ENCODE measurements around a stretch of chr5.

DNA sequence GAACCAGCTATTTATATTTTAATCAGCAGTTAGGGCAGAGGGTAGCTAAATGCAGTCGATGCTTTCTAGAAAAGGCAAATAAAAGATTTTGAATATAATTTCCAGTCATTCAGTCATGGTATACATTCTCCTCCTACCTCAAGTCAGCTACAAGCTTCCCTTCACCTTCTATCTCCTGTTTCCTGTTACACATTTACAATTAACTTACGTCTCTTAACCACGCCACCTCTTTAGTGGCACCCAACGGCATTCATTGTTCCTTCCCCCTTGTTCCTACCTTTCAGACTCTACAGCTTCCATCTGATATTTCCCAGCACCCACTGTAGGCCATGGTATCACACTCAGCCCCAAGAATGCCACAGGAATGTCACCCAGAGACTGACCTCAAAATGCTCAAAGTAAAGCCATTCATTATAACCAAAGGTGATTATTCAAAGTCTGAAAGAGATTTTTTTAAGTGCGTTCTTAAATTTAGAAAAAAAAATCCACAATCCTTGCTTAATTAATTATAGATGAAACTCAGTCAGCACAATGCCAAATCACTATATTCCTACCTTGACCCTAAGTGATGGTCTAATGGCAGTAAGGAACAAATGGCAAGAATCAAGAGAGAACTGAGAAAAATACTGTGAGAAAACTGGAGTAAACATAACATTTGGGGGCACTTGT lies 52.3 kb downstream of the CTNND2 start:
- PRO-cap = no peak
CAGE:
- cytosol, long polyA minus RNA = no peak
- cytosol, long polyA plus RNA = no peak
- long polyA plus RNA = no peak
- nucleus, long polyA minus RNA = no peak
- nucleus, long polyA plus RNA = no peak

- PRO-cap = no peak
CAGE:
- cytosol, long polyA minus RNA = no peak
- cytosol, long polyA plus RNA = no peak
- long polyA plus RNA = no peak
- nucleus, long polyA minus RNA = no peak
- nucleus, long polyA plus RNA = no peak
These were observed 446.1 kb downstream of the DNAH5 start for GRCh38 chr5:13498301-13498807.

- PRO-cap = no peak
CAGE:
- cytosol, long polyA minus RNA = no peak
- cytosol, long polyA plus RNA = no peak
- long polyA plus RNA = no peak
- nucleus, long polyA minus RNA = no peak
- nucleus, long polyA plus RNA = no peak
These were observed 24.2 kb upstream of the TRIO start for GRCh38 chr5:14118835-14119487.

- PRO-cap = no peak
CAGE:
- cytosol, long polyA minus RNA = no peak
- cytosol, long polyA plus RNA = no peak
- long polyA plus RNA = no peak
- nucleus, long polyA minus RNA = start-site peak on the minus strand at chr5:14145267-14145294, 54 reads; start-site peak on the minus strand at chr5:14145411-14145452, 8 reads
- nucleus, long polyA plus RNA = no peak
These were observed 2.0 kb downstream of the TRIO start for GRCh38 chr5:14145024-14145696.

DNA sequence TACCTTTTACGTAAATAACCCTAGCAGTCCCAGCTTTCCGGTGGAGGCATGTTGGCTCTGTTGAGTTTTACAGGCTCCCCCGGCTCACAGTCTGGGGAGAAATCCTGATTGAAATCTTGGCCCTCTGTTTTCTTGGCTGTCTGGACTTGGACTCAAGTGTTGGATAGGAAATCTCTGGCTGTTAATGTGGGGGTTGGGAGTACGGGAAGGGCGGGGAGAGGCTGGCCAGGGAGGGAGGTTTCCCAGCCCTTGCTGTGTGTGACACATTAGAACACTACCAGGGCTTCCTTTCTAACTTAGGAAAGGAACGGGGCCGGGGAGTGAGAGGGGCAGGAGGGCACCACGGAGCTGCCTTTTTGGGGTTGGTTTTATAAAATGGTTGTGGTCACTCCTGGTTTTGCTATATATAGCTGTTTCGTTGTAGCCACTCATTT lies 10.9 kb downstream of the TRIO start:
- PRO-cap = bidirectional peak, plus-strand start at position 299 of the sequence, minus-strand start at position 154 of the sequence
CAGE:
- cytosol, long polyA minus RNA = no peak
- cytosol, long polyA plus RNA = no peak
- long polyA plus RNA = no peak
- nucleus, long polyA minus RNA = start-site peak on the minus strand centred at position 154 of the sequence, 24 bp wide, 19 reads
- nucleus, long polyA plus RNA = no peak

DNA sequence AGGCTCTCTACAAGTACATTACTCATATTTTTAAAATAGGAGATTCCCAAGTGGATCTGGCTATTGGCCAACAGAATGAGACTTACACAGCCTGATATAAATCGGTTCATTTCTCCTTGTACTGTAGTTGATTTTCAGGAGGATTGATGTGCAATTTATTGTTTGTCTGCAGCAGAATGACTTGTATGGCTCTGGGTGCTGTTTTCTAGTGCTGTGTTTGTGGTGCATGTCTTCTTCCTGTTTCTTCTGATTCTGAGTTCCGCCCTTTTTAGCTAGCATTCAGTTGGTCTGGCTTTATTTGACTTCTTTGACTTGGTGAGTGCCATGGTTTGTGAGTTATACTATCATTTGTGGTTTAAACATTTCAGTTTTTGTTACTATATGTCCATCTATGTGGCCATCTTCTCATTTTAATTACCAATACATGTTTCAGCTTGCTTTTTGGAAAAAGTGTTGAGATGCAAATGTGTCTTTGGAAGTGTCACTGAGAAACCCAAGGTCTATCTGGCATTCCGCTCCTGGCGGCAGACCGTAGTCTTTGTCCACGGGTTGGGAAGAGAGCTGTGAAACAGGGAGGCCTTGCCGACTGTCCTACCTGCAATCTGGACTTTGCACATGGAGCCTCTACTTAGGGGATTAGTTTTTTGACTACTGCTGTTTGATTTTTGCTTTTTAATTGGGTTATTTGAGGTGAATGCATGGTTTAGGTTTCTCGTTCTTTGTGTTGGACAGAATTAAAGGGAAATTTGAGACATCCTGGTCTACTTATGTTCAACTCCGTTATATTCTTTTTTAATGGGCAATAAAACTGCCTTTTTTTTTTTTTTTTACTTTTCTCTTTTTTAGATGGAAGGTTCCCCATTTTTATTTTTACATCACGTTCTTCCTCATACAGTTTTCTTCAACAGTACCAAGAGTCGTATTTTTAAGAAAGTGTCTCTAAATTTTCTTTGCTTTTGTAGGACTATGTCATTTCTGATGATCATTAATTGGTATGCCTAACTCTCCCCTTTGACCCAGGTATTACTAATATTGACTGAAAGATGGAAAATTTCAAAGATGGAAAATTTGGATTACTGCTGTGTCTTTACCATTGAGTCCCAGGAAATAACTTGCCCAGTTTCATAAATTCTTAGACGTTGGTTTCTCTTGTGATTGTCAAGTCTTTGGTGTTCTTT lies 25.6 kb downstream of the TRIO start:
- PRO-cap = no peak
CAGE:
- cytosol, long polyA minus RNA = no peak
- cytosol, long polyA plus RNA = no peak
- long polyA plus RNA = no peak
- nucleus, long polyA minus RNA = no peak
- nucleus, long polyA plus RNA = no peak

GRCh38 chr5:14193973-14194656 lies 51.0 kb downstream of the TRIO start:
- PRO-cap = no peak
CAGE:
- cytosol, long polyA minus RNA = start-site peak on the plus strand at chr5:14194457-14194499, 14 reads
- cytosol, long polyA plus RNA = no peak
- long polyA plus RNA = no peak
- nucleus, long polyA minus RNA = no peak
- nucleus, long polyA plus RNA = start-site peak on the plus strand at chr5:14194141-14194783, 63 and 72 reads in 2 replicates

DNA sequence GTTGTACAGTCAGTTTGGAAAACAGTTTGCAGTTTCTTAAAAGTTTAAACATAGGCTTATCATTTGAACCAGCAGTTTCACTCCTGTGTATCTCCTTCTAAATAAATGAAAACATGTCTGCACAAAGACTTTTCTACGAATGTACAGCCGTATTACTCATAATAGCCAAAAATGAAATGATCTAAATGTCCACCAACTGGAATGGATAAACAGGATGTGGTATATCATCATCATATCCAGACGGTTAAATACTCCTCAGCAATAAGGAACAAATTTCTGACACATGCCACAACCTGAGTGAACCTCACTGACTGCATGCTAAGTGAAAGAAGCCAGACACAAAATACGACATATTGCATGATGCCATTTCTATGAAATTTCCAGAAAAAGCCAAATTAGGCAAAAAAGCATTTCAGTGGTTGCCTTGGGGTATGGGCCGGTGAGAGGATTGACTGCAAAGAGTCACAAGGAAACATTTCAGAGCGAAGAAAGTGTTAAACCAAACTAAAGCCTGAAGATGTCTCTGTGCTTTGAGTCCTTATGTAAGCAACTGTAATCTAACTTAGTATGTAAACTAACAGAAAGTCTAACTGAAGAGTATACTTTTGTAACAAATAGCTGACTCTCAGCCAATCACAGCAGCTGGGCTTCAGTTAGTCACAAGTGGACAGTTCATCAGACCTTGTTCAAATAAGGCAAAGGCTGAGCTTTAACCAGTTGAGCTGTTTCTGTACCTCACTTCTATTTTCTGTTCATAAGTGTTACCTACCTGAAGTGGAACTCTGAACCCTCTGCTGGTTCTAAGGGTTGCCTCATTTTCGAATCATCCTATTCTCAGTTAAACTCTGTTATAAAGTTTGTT lies 65.2 kb downstream of the TRIO start:
- PRO-cap = bidirectional peak, plus-strand start at position 271 of the sequence, minus-strand start at position 103 of the sequence
CAGE:
- cytosol, long polyA minus RNA = no peak
- cytosol, long polyA plus RNA = no peak
- long polyA plus RNA = no peak
- nucleus, long polyA minus RNA = no peak
- nucleus, long polyA plus RNA = no peak

DNA sequence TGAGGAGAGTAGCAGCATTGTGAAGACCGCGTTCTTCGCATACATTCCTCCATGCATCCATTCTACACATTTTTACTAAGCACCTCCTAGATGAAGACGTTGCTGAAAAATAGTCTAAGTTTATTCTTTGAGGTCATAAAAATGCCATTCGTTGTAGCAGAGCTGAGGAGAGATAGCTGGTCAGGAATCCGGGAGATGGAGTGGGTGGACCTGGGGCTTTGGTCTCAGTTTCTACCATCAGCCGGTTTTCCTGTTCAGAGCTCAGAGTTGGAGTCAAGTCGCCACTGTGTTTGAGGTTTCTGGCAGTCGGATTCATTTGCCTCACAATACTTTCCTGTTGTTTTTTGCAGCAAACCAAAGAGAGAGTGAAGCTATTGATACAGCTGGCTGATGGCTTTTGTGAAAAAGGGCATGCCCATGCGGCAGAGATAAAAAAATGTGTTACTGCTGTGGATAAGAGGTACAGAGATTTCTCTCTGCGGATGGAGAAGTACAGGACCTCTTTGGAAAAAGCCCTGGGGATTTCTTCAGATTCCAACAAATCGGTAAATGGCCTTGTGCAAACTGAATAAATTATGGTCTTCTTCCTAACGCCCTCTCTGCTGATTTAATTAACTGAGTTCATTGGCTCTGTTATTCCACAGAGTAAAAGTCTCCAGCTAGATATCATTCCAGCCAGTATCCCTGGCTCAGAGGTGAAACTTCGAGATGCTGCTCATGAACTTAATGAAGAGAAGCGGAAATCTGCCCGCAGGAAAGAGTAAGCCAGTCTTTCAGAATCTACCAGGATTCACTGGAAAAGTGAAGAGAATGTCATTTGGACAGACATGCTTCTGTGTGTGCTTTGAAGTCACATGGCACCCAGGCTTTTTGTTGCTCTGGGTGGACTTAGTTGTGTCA lies 194.3 kb upstream of the OTULINL start:
- PRO-cap = no peak
CAGE:
- cytosol, long polyA minus RNA = no peak
- cytosol, long polyA plus RNA = no peak
- long polyA plus RNA = no peak
- nucleus, long polyA minus RNA = no peak
- nucleus, long polyA plus RNA = no peak

DNA sequence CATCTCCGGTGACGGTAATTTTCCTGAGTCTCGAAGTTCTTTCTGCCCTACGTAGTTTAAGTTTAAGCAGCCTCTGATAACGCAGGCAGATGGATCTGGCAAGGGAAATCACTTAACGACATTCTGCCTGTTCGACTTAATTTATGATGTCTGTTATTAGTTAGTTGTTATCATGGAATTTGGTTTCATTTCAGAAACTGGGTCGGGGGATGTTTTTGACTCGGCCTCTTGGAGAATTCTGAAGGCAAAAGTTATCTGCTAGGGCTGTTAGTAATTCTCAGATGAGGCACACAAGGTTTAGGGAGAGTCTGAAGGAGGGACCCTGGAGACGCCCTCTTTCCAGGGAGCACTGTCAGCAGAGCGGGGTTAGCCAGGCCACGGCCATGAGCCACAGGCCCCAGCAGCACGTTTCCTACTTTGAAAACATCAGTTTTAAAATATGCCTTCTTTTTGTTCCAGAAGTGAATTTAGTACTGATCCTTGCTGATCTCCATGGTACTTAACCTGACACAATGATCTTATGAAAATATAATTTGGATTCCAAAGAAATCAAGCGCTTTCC lies 171.0 kb upstream of the OTULINL start:
- PRO-cap = no peak
CAGE:
- cytosol, long polyA minus RNA = no peak
- cytosol, long polyA plus RNA = no peak
- long polyA plus RNA = no peak
- nucleus, long polyA minus RNA = no peak
- nucleus, long polyA plus RNA = no peak

DNA sequence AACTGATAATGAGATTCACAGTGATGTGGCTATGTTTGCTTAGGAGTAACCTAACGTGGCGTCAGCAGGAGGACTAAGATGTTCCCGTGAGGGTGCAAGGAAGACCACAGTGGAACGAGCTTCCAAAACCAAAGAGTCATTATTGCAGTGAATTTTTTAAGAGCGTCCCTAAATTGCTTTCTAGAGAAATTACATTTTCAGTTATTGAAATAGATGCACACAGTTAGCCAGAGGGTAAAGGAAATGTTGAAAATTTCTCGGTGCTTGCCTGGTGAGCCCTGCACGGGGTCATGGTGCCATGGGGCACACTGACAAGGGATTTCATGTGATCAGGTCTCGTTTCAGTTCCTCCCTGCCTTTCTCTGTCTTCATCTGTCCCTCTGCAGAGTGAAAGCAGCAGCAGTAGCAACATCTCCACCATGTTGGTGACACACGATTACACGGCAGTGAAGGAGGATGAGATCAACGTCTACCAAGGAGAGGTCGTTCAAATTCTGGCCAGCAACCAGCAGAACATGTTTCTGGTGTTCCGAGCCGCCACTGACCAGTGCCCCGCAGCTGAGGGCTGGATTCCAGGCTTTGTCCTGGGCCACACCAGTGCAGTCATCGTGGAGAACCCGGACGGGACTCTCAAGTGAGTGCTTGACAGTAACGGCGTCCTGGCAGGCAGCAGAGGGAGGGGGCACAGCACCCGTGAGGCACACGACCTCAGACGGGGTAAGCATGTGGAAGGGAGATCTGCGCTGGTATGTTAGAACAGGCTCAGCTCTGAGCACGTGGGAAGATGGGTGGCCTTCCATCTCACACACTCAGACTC lies 89.2 kb upstream of the OTULINL start:
- PRO-cap = no peak
CAGE:
- cytosol, long polyA minus RNA = no peak
- cytosol, long polyA plus RNA = no peak
- long polyA plus RNA = no peak
- nucleus, long polyA minus RNA = no peak
- nucleus, long polyA plus RNA = no peak

- PRO-cap = no peak
CAGE:
- cytosol, long polyA minus RNA = no peak
- cytosol, long polyA plus RNA = no peak
- long polyA plus RNA = no peak
- nucleus, long polyA minus RNA = no peak
- nucleus, long polyA plus RNA = no peak
These were observed 37.2 kb downstream of the OTULIN start for GRCh38 chr5:14701768-14702086.

DNA sequence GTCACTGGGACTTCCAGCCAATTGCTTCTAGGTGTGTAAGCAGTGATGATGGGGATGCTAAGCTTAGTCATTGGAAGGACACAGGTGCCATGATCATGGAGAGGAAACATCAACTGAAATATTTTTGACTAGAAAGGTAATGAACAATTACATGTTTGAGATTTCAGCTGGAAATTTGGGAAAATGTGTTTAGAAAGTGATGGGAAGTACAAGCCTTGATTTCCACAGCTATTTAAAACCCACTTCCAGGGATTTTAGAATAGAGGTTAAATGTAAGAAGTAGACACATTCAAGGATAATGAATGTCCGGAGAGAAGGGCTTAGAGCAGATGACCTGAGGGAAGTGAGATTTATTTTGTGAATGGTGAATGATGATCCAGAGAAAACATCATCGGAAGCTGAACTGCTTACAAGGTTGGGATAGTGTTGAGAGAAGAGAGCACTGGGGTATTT lies 235.4 kb downstream of the FBXL7 start:
- PRO-cap = no peak
CAGE:
- cytosol, long polyA minus RNA = no peak
- cytosol, long polyA plus RNA = no peak
- long polyA plus RNA = no peak
- nucleus, long polyA minus RNA = no peak
- nucleus, long polyA plus RNA = no peak

DNA sequence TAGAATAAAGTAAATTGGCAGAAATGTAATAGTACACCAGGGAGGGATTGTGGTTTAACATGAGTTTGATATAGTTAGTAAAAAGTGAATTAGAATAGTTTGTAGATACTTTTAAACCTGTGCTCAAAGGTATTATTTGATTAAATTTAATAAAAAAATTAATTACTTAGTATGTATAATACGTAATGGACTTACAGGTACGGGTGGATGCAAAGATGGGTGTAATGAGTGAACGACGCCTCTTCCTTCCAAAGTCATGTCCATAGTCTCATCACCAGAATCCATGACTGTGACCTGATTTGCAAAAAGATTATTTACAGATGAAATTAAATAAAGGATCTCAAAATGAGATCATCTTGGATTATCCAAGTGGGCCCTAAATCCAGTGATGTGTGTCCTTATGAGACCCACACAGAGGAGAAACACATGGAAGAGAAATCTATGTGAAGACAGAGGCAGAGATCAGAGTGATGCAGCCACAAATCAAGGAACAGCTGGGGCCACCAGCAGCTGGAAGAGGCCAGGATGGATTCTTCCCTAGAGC lies 286.7 kb downstream of the FBXL7 start:
- PRO-cap = no peak
CAGE:
- cytosol, long polyA minus RNA = no peak
- cytosol, long polyA plus RNA = no peak
- long polyA plus RNA = no peak
- nucleus, long polyA minus RNA = no peak
- nucleus, long polyA plus RNA = no peak

DNA sequence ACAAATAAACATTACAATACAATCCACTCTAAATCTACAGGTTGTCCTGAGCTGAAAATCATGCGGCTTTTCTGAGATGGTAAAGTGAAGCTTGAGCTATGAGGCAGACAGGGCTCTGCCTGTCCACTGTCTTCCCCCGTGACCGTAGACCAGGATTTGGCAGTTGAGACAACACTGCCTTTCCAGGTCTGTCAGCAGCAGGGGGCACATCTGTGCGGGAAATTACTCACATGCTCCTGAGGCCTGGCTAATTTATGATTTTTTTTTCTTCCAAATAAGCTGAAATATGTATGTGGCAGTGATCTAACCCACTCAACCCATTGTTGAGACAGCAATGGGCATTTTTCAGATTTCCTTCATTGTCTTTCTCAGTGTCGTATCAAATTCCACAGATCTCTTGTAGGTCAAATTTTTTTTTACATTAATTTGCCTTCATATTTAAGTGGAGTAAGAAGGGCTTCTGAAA lies 307.9 kb downstream of the FBXL7 start:
- PRO-cap = unidirectional peak, minus-strand start at position 151 of the sequence
CAGE:
- cytosol, long polyA minus RNA = no peak
- cytosol, long polyA plus RNA = no peak
- long polyA plus RNA = no peak
- nucleus, long polyA minus RNA = no peak
- nucleus, long polyA plus RNA = no peak

DNA sequence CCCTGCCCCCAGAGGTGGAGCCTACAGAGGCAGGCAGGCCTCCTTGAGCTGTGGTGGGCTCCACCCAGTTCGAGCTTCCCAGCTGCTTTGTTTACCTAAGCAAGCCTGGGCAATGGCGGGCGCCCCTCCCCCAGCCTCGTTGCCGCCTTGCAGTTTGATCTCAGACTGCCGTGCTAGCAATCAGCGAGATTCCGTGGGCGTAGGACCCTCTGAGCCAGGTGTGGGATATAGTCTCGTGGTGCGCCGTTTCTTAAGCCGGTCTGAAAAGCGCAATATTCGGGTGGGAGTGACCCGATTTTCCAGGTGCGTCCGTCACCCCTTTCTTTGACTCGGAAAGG lies 267.6 kb downstream of the MARCHF11 start:
- PRO-cap = no peak
CAGE:
- cytosol, long polyA minus RNA = no peak
- cytosol, long polyA plus RNA = no peak
- long polyA plus RNA = no peak
- nucleus, long polyA minus RNA = no peak
- nucleus, long polyA plus RNA = no peak

DNA sequence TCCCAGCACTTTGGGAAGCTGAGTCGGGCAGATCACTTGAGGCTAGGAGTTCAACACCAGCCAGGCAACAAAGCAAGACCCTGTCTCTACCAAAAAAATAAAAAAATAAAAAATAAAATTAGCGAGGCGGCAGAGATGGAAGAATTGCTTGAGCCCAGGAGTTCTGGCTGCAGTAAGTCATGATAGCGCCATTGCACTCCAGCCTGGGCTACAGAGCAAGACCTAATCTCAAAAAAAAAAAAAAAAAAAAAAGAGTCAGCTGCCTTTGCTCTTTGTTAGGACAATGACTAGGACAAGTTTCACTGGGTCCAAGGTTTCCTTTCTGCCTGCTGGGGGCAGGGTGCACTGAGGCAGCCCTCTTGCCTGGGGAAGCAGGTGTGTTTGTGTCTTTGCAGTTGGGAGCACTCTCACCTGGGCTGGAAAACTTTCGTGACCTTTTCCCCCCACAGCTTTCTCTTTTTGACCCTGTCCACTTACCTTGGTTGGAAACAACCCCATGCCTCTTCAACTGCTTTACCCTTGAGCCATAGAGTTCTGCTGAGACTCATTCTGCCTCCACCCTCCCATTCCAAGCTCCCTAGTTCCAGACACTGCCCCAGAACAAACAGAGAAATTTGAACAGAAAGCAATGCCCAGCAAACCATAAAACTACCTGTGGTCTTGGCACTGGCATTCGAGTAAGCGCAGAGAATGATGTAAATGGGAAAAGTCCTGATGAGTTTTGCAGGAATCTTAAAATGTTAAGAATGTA lies 16.9 kb upstream of the MYO10 start:
- PRO-cap = no peak
CAGE:
- cytosol, long polyA minus RNA = no peak
- cytosol, long polyA plus RNA = no peak
- long polyA plus RNA = no peak
- nucleus, long polyA minus RNA = no peak
- nucleus, long polyA plus RNA = no peak

DNA sequence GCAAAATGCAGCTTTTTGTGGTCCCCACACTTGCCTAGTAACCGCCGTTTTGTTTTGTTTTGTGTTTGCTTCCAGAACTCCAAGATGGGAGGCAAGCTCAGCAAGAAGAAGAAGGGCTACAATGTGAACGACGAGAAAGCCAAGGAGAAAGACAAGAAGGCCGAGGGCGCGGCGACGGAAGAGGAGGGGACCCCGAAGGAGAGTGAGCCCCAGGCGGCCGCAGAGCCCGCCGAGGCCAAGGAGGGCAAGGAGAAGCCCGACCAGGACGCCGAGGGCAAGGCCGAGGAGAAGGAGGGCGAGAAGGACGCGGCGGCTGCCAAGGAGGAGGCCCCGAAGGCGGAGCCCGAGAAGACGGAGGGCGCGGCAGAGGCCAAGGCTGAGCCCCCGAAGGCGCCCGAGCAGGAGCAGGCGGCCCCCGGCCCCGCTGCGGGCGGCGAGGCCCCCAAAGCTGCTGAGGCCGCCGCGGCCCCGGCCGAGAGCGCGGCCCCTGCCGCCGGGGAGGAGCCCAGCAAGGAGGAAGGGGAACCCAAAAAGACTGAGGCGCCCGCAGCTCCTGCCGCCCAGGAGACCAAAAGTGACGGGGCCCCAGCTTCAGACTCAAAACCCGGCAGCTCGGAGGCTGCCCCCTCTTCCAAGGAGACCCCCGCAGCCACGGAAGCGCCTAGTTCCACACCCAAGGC lies 57.8 kb downstream of the BASP1 start:
- PRO-cap = no peak
CAGE:
- cytosol, long polyA minus RNA = no peak
- cytosol, long polyA plus RNA = no peak
- long polyA plus RNA = no peak
- nucleus, long polyA minus RNA = no peak
- nucleus, long polyA plus RNA = no peak

DNA sequence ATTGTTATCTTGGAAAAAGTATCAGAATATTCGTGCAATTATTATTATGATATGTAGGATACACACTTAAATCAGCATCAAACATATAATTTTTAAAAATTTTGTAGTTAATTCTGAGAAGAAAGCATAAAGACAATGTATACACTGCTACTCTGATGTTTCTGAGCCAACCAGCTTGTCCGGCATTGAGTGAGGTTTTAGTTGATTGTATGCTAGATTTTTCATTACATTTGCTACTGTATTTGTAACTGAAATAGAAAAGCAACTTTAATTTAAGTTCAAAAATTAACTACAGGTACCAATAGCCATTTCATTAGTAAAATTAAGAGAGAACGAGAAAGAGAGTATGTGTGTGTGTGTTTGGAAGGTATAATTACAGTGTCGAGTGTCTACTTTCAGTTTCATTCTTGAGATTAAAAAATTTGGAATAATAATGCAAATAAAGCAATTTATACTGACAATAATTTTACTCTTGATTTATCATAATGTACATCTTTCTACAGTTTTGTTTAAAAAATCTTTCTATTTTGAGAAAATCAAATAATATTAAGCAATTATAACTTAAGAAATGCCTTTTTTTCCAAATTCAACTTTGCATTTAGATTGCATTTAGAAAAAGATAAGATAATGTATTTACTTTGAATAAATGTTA lies 160.4 kb upstream of the CDH12 start:
- PRO-cap = no peak
CAGE:
- cytosol, long polyA minus RNA = no peak
- cytosol, long polyA plus RNA = no peak
- long polyA plus RNA = no peak
- nucleus, long polyA minus RNA = no peak
- nucleus, long polyA plus RNA = no peak

- PRO-cap = no peak
CAGE:
- cytosol, long polyA minus RNA = no peak
- cytosol, long polyA plus RNA = no peak
- long polyA plus RNA = no peak
- nucleus, long polyA minus RNA = no peak
- nucleus, long polyA plus RNA = no peak
These were observed 377.3 kb downstream of the PRDM9 start for GRCh38 chr5:23884690-23885071.

Data from endothelial cell of umbilical vein (primary cell).